Right common carotid artery plus branches (tissue), 1 donor: Measurements from ENCODE around the gene SBNO1.

DNA sequence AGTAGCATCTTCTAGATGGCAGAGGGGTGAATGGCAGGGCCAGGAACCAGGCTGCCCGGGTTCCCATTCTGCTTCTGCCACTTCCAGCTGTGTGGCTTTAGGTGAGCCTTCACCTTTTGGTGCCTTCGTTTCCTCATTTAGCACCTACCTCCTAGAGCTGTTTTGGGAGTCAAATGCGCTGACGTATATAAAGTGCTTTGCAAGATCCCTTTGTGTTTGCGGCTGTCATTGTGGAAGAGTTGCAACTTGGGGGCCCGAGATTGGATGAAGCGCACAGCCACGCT, 701 bp upstream of the ARL6IP4 start:
- PRO-cap, result no peak

GRCh38 chr12:122982533-122983305, 2.2 kb downstream of the ARL6IP4 start:
- PRO-cap, result no peak

GRCh38 chr12:123009591-123010062, 29.1 kb downstream of the ARL6IP4 start:
- PRO-cap, result no peak

GRCh38 chr12:123067602-123068170, 83.2 kb downstream of the PITPNM2 start:
- PRO-cap, result no peak

DNA sequence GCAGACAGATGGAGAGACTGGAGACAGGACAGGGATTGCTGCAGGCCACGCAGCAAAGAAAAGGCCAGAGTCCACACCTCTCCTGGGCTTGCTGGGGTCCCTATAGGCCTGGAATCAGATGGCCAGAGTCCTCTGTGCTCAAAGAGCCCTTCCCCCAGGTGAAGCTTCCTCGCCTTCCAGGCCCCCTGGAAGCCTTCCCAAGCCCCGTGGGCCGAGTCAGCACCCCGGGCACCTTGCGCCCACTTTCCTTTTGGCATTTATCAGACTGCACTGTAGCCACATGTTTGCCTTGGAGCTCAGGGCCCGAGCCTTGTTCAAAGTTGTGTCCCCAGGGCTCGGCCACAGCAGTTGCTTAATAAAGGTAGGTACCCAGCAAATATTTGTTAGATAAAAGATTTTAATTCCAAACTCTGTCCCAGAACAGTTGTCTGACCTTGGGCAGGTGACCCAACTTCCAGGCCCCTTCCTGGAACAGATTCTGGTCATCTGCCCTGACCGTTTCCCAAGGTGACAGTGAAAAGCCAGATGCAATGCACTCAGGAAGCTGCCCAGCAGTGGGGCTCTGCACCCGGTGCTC, 81.4 kb downstream of the PITPNM2 start:
- PRO-cap, result no peak

DNA sequence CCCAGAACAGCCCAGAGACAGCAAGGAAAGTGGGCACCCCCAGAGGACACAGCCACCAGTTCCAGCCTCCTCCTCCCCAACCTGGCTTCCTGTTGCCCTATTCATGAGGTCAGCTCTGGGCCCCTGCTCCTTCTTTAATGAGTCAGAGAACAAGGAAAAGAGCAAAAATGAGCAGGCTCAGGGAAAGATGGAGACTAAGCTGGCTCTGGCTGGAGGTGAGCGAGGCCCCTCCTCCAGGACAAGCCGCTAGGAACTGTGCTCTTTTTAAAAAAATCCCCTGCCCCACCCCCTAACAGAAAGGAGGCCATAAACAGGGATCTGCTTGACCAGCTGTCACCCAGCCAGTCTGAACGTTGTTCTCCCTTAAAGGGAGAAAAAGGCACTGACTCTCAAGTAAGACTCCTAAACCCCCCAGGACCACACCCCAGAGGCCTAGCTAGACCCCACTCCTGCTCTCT, 10.6 kb downstream of the PITPNM2 start:
- PRO-cap, result no peak

- PRO-cap, result no peak
Observed at GRCh38 chr12:123151836-123152165, 911 bp upstream of the PITPNM2 start.

- PRO-cap, result bidirectional peak, plus-strand start at chr12:123364948, minus-strand start at chr12:123364838; bidirectional peak, plus-strand start at chr12:123365402, minus-strand start at chr12:123365218
Observed at GRCh38 chr12:123364609-123365532, at the start of gene SBNO1. Gene SBNO1 (minus strand): TSS chr12:123364847.

DNA sequence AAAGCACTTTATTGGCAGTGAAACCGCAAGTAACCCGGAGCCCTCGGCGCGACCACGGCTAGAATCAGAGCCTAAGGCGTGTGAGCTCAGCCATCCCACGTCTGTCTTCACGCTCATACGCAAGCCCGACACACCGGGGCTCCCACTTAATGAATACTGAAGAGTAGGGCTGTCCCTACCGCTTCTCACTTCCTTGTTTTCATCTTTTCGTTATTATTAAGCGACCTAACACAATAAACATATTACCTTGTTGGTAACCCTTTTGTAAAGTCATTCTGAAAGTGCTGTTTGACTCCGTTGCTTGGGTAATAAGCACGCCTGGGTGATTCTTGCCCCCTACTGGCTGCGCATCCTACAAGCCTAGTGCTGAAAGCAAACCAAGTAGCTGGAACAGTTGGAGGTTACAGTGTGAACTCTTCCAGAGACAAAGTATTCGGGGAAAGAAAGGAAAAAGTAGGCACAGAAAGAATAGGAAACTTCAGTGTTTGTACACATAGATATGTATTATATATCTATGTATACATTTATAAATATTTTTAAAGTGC, 958 bp upstream of the SBNO1 start:
- PRO-cap, result bidirectional peak, plus-strand start at position 369 of the sequence, minus-strand start at position 310 of the sequence

GRCh38 chr12:123388251-123388875, 4.4 kb downstream of the KMT5A start:
- PRO-cap, result bidirectional peak, plus-strand start at chr12:123388946, minus-strand start at chr12:123388688

GRCh38 chr12:123389605-123390504, 5.9 kb downstream of the KMT5A start:
- PRO-cap, result unidirectional peak, minus-strand start at chr12:123389868; unidirectional peak, minus-strand start at chr12:123390218

DNA sequence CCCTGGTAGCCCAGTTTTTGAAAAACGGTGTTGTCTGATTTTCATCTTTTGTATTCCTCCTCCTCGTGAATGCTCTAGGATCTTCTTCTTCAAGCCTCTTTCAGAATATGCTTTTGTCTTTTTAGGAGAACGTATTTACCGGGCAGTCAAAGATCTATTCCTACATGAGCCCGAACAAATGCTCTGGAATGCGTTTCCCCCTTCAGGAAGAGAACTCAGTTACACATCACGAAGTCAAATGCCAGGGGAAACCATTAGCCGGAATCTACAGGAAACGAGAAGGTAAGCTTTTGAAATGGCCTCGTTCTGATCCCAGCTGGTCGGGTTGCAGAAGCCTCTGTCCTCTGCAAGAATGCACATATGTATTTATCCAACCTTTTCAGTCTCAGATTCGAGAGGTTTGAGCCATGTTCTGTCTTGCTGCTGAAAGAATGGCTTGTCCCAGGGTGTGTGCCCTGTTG, 6.6 kb downstream of the KMT5A start:
- PRO-cap, result no peak

DNA sequence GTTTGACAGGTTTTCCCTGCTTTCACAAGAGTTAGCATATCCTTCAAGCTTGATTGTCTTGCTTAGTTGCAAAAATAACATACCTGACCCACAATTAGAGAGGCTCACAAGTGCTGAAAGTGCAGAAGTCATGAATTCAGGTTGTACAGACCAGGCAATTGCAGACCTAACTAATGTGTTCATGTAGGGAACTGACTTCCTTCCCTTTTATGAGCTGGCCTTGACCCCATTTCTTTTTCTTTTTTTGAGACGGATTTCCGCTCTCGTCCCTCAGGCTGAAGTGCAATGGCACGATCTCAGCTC, 7.0 kb downstream of the KMT5A start:
- PRO-cap, result unidirectional peak, minus-strand start at position 183 of the sequence

- PRO-cap, result no peak
Observed at GRCh38 chr12:123408196-123409412, 24.7 kb downstream of the KMT5A start.

GRCh38 chr12:123479960-123480273, 22.0 kb downstream of the SNRNP35 start:
- PRO-cap, result no peak

DNA sequence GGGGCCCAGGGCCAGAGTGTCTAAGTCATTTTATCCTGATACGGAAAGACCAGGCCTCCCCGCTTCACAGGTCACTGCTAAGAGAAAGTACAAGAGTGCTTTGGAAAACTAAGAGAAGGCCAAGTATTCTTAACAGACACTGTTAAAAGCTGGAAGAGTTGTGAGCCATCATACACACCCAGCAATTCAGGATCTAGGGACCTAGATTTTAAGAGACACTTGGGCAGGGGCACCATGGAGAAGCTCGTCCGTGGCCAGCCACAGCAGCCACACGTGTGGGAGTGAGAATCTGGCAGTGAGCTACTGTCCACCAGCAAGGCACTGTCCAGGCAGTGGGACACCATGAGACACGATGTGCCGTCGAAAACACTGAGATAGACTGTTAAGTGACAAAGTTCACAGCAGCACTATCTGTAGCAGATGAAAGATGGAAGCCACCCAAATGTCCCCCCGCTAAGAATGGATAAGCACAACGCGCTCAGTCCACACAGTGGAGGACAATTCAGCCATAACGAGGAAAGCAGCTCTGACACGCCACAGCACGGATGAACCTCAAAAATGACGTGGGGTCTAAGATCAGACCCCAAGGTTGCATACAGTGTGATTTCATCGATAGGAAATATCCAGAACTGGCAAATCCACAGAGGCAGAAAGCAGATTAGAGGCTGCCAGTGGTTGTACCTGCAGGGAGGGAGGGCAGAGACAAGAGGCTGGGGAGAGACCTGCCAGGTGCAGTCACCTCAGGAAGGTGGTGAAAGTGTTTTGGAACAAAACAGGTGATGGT, 19.7 kb downstream of the RILPL1 start:
- PRO-cap, result no peak

DNA sequence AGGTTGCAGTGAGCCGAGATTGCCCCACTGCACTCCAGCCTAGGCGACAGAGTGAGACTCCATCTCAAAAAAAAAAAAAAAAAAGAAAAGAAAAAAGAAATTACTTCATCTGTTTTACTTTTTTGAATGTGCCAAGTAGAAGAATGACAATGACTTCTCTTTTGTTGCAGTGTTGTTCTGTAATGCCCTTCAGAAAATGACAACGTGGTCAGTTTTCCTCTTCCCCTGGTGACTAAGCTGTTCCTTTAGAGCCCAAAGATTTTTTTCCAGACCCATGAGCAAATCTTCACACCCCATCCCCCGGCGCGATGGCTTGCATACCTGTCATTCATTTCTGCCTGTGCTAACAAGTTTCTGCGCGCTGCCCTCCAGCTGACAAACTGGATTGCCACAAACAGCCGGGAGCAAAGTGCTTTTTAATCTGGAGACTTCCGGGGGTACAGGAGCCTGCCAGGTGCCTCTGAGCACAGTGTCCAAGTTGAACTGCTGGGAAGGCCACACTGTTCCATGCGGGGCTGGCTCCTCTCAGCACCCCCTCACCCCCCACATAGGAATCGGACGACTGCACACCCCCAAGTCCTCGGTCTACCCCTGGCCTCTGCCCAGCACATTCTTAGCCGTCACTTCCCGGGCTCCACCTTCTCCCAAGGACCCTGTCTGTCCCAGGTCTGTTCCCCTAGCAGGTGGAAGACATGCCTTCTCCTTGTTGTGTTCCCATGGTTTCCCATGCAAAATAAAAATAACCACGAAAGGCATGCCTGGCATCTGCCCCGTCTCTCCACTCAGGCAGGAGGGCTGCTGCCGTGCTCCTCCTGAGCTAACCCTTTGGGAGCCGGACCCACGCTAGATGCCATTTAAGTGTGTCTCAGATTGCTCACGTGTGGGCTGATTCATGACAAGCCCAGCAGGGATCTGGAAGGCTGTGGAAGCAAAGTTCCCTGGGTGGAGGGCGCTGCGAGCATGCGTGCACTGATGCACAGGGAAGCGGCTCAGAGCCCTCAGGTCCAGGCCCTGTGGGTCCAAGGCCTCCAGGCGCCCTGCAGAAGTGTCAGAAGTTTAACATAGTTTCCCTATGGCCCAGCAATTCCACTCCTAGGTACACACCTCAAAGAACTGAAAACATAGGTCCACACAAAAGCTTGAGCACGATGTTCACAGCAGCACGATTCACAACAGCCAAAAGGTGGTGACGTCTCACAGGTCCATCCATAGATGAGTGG, 14.1 kb downstream of the RILPL1 start:
- PRO-cap, result no peak

GRCh38 chr12:123522179-123522734, 11.3 kb downstream of the RILPL1 start:
- PRO-cap, result no peak

GRCh38 chr12:123608430-123609325, 6.8 kb downstream of the DDX55 start:
- PRO-cap, result no peak

DNA sequence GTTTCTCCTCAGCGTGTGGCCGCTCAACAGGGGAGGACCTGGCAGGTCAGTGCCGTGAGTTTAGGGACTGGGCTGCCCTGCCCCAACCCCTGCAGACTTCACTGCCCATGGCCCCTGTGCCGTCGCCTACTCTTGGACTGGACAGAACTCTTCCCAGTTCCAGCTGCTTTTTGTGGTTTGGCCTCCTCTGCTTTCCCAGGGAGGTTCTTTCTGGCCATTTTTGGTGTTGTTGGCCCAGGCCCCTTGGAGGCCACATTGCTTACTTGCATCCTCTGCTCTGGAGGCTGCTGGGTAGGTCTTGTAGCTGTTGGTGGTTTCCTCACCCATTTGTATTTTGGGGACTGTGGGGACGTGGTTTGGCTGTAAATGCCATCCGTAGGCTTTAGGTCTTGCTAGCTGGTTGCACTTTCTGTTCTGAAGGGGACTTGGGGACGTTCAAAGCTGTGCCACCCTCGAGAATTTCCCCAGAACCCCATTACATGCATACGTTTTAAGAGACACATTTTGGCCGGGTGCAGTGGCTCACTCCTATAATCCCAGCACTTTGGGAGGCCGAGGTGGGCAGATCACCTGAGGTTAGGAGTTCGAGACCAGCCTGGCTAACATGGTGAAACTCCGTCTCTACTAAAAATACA, 19.9 kb upstream of the DNAH10 start:
- PRO-cap, result no peak